ENCODE measurements around the genes SYCN, PAF1, EID2 and LEUTX.

- PRO-cap, result no peak
These were observed 720 bp downstream of the FBXO17 start for GRCh38 chr19:38974942-38975101.

- PRO-cap, result no peak
These were observed 18.1 kb downstream of the PAK4 start for GRCh38 chr19:39143688-39144145.

GRCh38 chr19:39164534-39164771, 32.3 kb upstream of the NCCRP1 start:
- PRO-cap, result no peak

GRCh38 chr19:39203770-39204477, at the start of gene SYCN:
TSS of gene SYCN (minus strand) at chr19:39204263.
- PRO-cap, result no peak

- PRO-cap, result no peak
These were observed 13.4 kb downstream of the PAF1 start for GRCh38 chr19:39377204-39378233.

GRCh38 chr19:39390419-39391279, at the start of gene PAF1:
TSS of gene PAF1 (minus strand) at chr19:39391106.
- PRO-cap, result bidirectional peak, plus-strand start at chr19:39390851, minus-strand start at chr19:39390891; bidirectional peak, plus-strand start at chr19:39391378, minus-strand start at chr19:39391093

DNA sequence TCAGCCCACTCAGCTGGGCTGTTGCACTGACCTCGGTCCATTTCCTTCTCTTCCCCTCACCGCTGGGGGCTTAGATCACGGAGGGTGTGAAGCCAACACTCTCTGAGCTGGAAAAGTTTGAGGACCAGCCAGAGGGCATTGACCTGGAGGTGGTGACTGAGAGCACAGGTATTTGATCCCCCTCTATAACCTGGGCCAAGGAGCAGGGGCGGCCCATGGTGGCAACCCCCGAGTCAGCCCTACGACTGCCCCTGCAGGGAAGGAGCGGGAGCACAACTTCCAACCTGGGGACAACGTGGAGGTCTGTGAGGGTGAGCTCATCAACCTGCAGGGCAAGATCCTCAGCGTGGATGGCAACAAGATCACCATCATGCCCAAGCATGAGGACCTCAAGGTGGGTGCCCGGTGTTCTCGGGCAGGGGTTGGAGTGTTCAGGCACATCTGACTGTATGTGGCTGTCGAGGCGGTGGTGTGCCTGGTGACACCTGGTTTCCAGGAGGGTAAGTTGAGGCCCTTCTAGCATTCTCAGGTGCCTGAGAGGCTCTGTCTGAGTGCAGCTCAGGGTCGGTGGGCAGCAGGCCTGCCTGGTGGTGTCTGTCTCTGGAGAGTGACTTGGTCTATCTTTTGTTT, 11.5 kb upstream of the TIMM50 start:
- PRO-cap, result no peak

DNA sequence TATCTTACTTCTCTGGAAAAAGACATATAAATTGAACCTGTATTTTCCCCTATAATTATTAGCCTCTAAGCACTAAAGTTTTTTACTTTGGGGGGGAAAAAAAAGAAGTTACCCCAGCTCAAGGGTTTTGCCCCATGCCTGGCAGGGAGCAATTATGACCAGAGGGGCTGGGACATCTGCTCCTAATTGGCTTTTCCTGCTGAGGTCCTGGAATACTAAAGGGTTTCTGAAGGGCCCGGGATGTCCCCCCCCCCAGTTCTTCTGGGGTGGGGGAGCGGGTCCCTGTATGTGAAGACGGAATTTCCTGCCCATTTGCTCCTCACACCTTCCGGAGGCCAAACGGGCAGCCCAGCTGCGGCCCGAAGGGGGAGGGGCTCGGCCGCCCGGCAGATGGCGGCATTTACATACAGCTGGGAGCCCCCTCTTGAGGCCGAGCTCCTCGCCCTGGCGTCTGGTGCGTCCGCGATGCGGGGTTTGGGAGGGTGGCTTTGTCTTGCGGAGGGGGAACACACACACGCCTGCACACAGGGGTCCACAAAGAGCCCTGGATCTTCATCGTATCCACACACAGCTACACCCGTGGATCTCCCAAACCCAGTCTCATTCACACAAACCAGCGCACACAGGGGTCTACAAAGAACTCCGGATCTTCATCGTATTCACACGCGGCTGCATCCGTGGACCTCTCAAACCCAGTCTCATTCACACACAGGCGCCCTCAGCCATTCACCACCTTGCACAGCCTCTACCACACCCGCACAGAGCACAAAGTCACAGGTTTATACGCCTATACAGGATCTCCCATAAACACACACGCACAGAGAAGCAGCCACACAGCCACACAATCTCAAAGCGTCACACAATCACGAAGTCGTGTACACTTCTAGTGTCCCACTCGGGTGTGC, 864 bp upstream of the DLL3 start:
- PRO-cap, result unidirectional peak, plus-strand start at position 452 of the sequence

DNA sequence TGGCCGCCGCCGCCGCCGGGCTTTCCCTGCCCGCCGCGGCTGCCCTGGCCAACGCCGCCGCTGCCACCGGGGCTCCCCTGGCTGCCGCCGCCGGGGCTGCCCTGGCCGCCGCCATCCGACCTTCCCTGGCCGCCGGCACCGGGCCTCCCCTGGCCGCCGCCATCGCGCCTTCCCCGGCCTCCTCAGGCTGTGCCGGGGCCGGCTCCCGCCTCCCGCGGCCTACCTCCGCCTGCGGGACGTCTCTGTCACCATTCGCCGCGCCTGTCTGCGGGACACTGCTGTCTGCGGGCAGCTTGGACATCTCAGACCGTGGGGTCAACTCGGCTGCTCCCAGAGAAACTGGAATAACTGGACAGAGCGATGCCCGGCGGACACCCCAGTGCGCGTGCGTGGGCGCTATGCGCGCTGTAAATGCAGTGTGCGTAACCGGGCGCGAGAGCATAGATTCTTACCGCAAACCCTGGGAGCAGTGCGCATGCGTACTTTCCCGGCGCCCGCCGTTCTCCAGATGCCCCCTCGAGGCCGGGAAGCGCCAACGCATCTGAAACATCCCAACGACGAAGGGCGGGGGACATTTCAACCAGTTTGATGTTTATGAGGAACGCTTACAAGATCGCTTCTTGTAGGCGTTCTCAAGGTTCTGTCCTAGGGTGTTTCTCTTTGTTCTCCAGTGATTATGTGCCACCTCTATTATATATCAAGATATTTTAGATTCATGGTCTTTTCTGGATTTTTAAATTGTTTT, at the start of gene EID2:
TSS of gene EID2 (minus strand) at position 383 of the 745 bp plus-strand sequence.
- PRO-cap, result bidirectional peak, plus-strand start at position 582 of the sequence, minus-strand start at position 384 of the sequence

GRCh38 chr19:39719333-39719771, 15.1 kb downstream of the LGALS14 start:
- PRO-cap, result no peak

- PRO-cap, result no peak
These were observed at the start of gene LEUTX for GRCh38 chr19:39778559-39779096. TSS of gene LEUTX (plus strand) at chr19:39778854.

- PRO-cap, result no peak
These were observed 814 bp upstream of the FBL start for GRCh38 chr19:39846958-39847427.

DNA sequence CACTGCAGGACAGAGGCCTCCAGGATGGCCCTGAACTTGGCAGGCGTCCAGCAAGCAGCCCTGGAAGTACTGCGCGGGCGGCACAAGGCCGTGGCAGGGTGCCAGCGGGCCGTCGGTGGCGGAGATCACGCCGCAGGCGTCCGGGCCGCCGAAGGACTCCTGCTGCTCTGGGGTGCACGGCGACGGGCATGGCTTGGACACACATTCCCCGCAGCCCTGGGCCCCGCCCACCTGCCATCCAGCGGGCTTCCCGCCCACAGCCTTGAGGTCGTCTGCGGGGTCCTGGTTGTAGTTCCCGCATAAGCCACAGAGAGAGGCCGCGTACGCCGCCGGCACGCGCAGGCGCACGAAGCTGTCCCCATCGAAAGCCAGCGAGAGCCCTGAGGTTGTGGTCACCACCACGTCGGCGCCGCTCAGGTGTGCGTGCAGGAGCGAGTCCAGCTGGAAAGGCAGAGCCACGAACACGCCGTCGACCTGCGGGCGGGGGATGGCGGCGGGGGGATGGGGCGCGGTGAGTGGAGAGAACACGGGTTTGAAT, 29.3 kb upstream of the FBL start:
- PRO-cap, result no peak

- PRO-cap, result no peak
These were observed 43.7 kb upstream of the FBL start for GRCh38 chr19:39889896-39890163.

DNA sequence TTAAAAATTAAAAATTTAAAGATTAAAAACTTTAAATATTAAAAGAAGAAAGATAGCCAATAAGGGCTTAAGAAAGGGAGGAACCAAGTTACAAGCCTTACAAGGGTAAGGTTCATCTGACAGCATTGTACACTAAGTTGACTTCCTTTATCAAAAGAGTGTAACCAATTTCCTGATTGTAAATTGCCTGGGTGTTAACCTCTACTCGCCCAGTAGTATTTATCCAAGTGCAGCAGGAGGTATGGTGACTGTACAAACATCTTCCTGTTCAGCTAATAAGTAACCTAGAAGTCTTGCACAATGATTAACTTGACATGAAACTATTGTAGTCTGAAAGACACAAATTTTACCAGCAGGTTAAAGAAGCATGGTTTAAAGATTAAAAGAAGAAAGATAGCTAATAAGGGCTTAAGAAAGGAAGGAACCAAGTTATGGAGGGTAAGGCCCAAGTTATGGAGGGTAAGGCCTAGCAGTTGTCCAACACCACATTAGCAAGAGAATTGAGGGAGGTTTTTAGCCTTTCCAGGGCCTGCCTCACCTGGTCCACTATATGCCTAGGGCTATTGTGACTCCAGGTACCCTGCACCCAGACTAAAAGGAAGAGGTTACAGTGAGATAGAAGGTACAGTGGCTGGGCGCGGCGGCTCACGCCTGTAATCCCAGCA, 26.8 kb upstream of the PSMC4 start:
- PRO-cap, result no peak

- PRO-cap, result no peak
These were observed 6.0 kb downstream of the AKT2 start for GRCh38 chr19:40278930-40279798.

GRCh38 chr19:40341384-40342547, 6.4 kb downstream of the C19orf47 start:
- PRO-cap, result no peak

DNA sequence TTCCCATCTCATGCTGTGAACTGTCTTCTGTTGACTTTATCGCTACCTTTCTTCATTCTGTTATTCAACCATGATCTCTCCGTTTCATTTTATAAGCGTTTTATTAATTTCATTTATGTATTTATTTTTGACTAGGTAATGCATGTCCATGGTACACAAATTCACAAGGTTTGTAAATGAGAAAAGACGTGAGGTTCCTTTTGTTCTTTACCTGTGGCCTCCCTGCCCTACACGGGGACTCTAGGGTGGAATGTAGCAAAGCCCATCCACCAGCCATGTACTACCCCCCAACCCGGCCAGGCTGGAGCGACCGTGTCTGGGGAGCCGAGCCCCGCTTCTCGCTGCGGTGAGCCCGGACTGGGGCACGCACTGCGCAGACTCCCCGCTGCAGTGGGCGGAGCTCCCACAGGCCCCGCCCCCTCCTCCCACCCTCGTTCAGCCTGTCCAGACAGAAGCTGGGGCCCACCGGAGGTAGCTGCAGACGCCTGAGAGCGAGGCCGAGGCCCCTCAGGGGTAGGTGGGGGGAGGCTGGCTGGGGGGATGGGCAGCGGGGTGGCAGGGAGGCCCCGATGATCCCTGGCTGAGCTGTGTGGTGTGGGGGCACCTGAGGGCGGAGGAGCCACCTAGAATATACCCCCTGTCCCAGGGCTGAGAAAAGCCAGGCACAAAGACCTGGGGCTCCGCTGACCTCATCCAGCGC, 17.1 kb downstream of the PLD3 start:
- PRO-cap, result bidirectional peak, plus-strand start at position 440 of the sequence, minus-strand start at position 372 of the sequence

- PRO-cap, result no peak
These were observed 19.0 kb downstream of the PLD3 start for GRCh38 chr19:40367318-40368033.

DNA sequence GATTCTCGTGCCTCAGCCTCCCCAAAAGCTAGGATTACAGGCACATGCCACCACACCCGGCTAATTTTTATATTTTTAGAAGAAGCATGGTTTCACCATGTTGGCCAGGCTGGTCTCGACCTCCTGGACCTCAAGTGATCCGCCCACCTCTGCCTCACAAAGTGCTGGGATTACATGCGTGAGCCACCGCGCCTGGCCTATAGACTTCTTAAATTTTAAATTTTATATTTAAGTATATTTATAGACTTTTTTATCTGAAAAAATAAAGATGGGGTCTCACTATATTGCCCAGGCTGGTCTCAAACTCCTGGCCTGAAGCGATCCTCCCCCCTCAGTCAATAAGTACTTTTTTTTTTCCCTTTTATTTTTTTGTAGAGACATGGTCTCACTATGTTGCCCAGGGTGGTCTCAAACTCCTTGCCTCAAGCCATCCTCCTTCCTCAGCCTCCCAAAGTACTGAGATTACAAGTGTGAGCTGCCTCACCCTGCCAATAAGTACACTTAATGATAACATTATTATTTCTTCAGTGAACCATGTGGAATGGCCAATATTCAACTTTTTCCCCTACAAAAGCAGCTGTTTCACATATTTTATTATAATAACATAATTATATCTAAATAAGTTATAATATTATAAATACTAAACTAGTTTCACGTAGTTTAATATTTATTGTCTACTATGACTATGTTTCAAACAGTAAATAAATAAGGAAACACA, 1.8 kb downstream of the SERTAD1 start:
- PRO-cap, result no peak